Thyroid gland (tissue), 7 donors: ENCODE results near the gene MACROH2A2.

- PRO-cap, 2 experiments: no peak in any of the 2 experiments
- RAMPAGE, long total RNA, 5 experiments: no peak in any of the 5 experiments
These were observed 10.0 kb upstream of the HKDC1 start for GRCh38 chr10:69209916-69210664.

DNA sequence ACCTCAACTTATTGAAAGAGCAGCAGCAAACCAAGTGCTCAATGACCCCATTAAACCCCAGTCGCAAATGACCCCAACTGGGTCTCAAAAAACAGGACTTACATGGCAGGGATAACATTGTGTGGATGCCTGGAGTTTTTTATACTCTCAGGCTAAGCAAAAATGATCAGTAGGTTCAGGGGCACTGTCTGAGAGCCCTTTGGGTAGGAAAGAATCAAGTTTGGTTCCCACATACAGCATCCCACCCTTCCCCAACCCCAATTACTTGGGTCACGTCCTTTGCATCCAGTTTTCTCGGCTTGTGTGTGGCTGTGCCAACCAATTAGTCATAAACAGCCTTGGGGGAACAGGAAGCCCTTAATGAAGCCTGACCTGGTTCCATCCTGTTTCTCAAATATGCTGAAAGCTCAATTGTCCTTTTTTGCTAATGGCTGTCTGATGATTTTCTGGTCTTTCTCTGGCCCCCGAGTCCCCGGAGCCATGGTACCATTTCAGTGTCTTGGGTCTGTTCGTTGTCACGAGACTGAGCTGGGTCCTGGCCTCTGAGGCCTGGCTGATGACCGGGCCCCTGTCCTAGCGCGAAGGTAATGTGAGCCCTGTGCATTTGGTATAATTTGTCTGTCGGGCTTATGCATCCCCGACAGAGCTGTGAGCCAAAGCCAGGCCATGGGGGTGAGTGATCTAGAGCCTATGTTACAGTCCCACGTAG lies 5.1 kb downstream of the HKDC1 start:
- PRO-cap, 2 experiments: peak in 1 of 2 experiments; most common minus-strand start position 301 of the sequence (in 1)
- RAMPAGE, long total RNA, 5 experiments: no peak in any of the 5 experiments

GRCh38 chr10:69332674-69332959 lies 14.0 kb downstream of the HK1 start:
- PRO-cap, 2 experiments: peak in 1 of 2 experiments; most common plus-strand start chr10:69332835 (in 1); most common minus-strand start chr10:69332744 (in 1)
- RAMPAGE, long total RNA, 5 experiments: no peak in any of the 5 experiments

DNA sequence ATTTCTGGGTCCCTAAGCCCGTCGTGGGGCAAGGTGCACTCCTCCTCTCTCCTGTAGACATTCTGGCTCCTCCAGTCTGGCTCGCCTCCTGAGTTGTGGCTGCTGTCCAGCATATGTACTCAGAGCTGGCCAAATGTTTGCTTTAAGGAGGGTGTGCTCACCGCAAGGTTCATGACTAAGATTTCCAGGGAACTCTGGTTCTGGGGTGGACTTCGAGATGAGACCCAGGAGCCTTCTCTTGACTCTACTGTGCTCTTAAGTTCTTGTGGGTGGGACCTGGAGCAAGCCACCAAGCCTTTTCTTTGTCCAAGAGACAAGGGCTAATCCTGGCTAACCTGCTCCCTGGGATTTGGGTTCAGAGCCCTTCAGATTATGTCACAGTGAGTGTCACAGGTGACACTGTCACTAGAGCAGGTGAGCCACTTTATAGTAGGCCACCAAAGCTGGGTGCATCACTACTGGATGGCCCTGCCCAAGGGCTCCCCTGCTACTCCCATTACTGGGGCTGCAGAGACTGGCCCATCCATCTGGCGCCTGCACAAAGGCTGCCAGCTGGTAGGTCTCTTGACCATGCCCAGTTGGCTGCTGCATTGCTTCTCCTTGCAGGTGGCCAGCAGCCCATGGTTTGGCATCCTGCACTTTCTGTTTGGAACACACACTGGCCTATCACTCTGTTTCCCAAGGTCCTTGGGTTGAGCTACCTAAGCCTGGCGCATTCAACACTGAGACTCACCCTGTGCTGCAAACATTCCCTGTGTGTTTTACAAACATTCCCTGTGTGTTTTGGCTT lies 42.4 kb downstream of the HK1 start:
- PRO-cap, 2 experiments: peak in 2 of 2 experiments; most common plus-strand start position 197 of the sequence (in 1); most common minus-strand start position 64 of the sequence (in 2)
- RAMPAGE, long total RNA, 5 experiments: no peak in any of the 5 experiments

DNA sequence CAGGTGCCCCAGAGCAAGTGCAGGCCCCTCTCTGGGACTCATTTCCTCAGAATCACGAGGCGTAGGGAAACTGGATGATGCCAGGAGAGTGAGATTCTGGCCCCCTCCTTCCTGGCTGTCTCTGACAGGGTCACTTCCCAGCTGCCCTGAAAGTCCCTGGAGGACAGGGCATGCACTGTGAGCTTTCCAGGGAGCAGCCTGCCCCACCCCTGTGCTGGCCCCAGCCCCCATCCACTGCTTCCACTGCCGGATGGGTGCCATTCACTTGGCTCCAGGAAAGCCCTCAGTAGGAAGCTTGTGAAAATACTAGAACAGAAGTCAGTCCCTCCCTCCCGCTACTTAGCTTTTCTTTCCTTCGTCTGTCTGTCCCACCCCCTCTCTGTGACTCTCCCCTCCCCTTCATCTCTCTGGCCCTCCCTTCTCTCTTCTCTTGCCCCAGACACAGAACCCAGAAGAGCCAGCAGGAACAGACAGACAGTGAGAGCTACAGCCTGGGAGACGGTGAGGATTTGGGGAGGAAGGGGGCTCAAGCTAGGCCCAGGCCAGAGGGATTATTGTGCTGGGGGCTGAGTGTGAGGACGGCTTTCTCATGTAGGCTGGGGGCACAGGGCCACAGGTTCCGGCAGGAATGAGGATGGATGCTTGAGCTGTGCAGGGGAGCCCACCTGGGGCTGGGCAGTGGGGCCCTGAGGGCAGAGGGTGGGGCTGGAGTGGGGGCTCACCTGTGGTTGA lies 10.2 kb downstream of the TACR2 start:
- PRO-cap, 2 experiments: peak in 1 of 2 experiments; most common plus-strand start position 446 of the sequence (in 1); most common minus-strand start position 341 of the sequence (in 1)
- RAMPAGE, long total RNA, 5 experiments: no peak in any of the 5 experiments

DNA sequence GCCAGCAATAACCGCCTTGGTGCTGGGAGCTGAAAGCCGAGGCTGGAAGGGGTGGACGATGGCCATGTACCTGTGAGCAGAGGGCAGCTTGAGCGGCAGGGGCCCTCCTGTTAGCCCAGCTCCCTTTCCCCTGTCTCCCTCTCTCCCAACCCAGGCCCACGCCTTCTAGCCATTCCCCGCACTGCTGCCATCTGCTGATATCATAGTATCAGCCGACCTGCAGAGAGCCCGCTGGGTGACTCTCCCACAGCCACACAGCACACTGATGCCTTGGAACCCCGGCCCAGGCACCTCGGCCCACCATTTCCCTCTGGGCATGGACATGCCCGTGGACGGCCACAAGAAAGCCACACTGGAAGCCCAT lies 1.7 kb downstream of the TACR2 start:
- PRO-cap, 2 experiments: no peak in any of the 2 experiments
- RAMPAGE, long total RNA, 5 experiments: no peak in any of the 5 experiments

- PRO-cap, 2 experiments: no peak in any of the 2 experiments
- RAMPAGE, long total RNA, 5 experiments: no peak in any of the 5 experiments
These were observed 8.2 kb downstream of the TSPAN15 start for GRCh38 chr10:69459134-69460158.

DNA sequence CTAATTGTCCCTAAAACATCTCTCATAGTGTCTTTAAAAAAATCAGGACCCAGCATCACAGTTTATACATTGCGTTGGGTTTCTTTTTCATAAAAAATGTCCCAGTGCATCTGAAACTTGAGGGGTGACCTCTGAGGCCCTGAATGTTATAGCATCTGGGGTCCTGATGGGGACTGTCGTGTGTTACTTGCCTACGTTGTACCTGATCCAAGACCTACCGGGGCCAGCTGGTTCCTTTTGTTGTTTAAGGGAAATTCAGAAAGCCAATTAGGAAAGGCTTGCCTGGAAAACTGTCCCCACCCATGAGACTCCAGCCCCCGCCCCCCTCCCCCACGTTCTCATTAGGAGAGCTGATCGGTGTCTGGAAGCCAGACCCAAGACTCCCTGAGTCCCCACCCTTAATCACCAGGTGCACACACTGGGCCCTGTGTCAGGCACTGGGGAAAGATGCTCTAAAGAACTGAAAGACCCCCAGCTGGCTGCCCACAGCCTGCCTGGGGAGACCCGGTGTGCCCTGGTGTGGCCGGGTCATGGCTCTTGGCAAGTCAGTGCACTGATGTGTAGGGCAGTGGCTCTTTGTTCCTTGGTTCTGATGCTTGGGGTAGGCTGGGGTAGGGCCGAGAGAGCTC lies 16.6 kb downstream of the TSPAN15 start:
- PRO-cap, 2 experiments: peak in 1 of 2 experiments; most common plus-strand start position 344 of the sequence (in 1); most common minus-strand start position 209 of the sequence (in 1)
- RAMPAGE, long total RNA, 5 experiments: no peak in any of the 5 experiments

GRCh38 chr10:69481274-69481770 lies 30.1 kb downstream of the TSPAN15 start:
- PRO-cap, 2 experiments: peak in 1 of 2 experiments; most common plus-strand start chr10:69481575 (in 1); most common minus-strand start chr10:69481434 (in 1)
- RAMPAGE, long total RNA, 5 experiments: no peak in any of the 5 experiments

DNA sequence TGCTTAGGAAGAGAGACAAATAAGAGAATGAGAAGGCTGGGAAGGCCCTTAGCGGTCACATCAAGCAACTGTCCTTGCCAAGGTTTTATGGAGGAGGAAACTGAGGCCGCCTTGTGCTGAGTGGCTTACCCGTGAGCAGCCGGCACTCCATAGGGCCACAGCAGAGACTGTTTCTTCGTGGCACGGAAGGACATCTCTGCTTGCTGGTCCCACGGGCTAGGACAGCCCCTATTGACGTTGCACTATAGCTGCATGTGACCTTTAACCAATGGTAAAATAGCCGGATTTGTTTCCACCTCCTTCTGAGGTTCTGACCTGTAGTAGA lies 96.1 kb upstream of the MACROH2A2 start:
- PRO-cap, 2 experiments: no peak in any of the 2 experiments
- RAMPAGE, long total RNA, 5 experiments: no peak in any of the 5 experiments

DNA sequence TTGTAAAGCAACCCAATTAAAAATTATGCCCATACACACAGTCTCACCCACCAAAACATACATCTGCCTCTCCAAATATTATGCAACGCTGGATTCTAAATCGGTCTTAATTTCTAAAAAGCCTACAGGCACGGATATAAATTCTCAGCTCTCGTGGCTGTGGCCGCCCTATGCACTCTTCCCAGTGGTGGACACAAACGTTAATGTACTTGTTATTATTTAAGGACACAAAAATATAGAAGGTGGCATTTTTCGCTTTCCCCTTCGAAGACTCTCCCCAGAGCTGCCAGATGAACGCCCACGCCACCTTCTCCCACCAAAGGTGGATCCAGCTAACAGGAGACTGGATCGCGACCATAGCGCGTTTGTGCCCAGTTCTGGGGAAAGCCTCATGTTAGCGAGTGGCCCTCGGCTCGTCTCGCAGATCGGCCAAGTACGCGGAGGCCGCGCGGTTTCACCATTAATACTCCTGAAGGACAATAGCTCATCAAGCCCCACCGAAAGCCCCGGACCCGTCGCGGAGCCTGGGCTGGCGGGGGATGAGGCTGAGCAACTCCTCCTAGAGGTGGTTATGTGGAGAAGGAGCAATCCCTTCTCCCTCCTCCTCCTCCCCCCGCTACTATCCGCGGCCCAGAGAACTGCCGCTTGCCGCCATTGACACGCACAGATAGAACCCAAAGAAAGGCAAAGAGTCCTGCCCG lies at the start of gene MACROH2A2:
Gene MACROH2A2, plus strand, starts transcription at position 633 of the 701 bp plus-strand sequence.
- PRO-cap, 2 experiments: peak in 2 of 2 experiments; most common plus-strand start position 633 of the sequence (in 2); most common minus-strand start position 471 of the sequence (in 1)
- RAMPAGE, long total RNA, 5 experiments: start-site peak on the plus strand in 2 of 5 experiments, centred at positions 646 to 649 of the sequence, 70 to 199 reads per replicate

DNA sequence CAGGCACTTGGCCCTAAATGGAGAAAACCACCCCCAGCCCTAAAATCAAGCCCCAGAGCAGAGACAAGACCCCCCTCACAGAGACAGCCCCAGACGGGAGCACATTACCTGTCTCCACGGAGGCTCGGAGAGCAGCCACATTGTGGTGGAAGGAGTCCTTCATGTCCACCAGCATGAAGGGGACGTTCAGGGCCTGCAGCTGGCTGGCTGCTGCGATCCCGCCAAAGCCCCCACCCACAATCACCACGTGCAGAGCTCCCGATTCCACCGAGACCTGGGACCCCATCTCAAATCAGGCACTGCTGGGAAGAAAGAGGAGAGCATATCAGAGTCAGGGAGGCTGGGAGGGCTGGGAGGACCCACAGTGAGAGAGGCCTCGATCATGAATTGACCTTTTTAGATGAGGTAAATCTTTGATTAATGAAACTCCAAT lies 8.8 kb downstream of the AIFM2 start:
- PRO-cap, 2 experiments: no peak in any of the 2 experiments
- RAMPAGE, long total RNA, 5 experiments: no peak in any of the 5 experiments

DNA sequence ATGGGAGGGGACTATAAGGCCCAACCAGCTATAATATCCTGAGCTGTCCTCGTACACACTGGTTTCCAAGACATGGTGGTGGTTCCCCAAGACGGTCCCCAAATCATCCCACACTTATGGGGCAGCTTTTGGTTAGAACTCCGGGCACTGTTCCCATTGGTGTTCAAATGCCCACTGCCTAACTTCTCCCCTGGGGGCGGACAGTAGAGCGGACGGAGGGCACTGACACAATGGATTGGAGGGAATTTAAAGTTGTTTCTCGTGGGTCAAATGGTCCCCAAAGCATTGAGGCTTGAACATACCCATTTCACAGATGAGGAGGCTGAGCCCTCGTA lies 6.1 kb downstream of the AIFM2 start:
- PRO-cap, 2 experiments: no peak in any of the 2 experiments
- RAMPAGE, long total RNA, 5 experiments: no peak in any of the 5 experiments

GRCh38 chr10:70137889-70138690 lies 5.5 kb upstream of the AIFM2 start:
- PRO-cap, 2 experiments: no peak in any of the 2 experiments
- RAMPAGE, long total RNA, 5 experiments: no peak in any of the 5 experiments

GRCh38 chr10:70145086-70145475 lies 1.4 kb downstream of the TYSND1 start:
- PRO-cap, 2 experiments: no peak in any of the 2 experiments
- RAMPAGE, long total RNA, 5 experiments: no peak in any of the 5 experiments

DNA sequence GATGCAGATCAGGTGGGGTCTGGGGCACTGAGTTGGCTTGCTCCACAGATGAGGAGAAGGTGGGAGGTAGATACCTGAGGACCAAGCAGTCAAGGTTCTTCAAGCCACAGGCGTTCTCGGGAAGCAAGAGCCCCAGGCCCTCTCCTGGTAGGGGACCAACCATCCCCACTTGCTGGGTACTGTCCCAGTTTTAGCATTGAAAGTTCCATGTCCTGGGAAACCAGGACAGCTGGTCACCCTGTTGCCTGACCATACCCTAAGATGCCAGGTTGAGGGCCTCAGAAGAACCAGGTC lies 16.2 kb upstream of the NPFFR1 start:
- PRO-cap, 2 experiments: peak in 1 of 2 experiments; most common plus-strand start position 110 of the sequence (in 1)
- RAMPAGE, long total RNA, 5 experiments: no peak in any of the 5 experiments

GRCh38 chr10:70403732-70404090 lies 234 bp upstream of the EIF4EBP2 start:
- PRO-cap, 2 experiments: peak in 2 of 2 experiments; most common minus-strand start chr10:70403985 (in 2)
- RAMPAGE, long total RNA, 5 experiments: no peak in any of the 5 experiments

GRCh38 chr10:70405124-70406231 lies 1.5 kb downstream of the EIF4EBP2 start:
- PRO-cap, 2 experiments: peak in 2 of 2 experiments; most common plus-strand start chr10:70405765 (in 1); most common minus-strand start chr10:70405369 (in 2)
- RAMPAGE, long total RNA, 5 experiments: no peak in any of the 5 experiments

DNA sequence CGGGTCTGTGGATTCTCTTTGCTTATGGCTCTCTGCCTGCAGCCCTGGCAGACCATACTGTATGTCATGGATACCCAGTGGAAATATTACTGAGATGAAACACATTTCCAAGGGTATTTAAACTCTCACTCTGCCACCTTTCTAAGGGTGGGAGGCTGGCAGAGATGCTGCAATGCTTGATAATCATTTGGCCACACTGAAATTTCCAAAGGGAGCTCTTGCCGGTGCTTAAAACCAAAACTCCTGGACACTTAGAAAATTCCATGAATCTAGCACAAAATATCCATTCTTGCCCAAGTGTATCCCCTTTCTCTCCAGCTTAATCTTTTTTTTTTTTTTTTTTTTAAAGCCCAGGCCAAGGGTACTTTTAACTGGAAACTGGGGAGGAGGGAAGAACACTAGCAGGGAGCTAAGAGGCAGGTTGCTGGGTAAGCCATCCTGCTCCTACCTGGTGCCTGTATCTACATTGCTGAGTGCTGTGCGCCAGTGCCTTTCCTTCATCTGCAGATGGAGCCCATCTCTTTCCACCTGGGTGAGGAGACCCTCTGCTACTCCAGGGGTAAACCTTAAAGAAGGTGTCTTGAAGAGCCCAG lies 13.8 kb downstream of the NODAL start:
- PRO-cap, 2 experiments: no peak in any of the 2 experiments
- RAMPAGE, long total RNA, 5 experiments: no peak in any of the 5 experiments

GRCh38 chr10:70500578-70501385 lies 22.2 kb downstream of the PALD1 start:
- PRO-cap, 2 experiments: no peak in any of the 2 experiments
- RAMPAGE, long total RNA, 5 experiments: start-site peak on the plus strand in 1 of 5 experiments, at chr10:70500720-70501092 at its widest, 7 reads per replicate